Liver (tissue), 9 donors: ENCODE results near the gene POFUT2.

DNA sequence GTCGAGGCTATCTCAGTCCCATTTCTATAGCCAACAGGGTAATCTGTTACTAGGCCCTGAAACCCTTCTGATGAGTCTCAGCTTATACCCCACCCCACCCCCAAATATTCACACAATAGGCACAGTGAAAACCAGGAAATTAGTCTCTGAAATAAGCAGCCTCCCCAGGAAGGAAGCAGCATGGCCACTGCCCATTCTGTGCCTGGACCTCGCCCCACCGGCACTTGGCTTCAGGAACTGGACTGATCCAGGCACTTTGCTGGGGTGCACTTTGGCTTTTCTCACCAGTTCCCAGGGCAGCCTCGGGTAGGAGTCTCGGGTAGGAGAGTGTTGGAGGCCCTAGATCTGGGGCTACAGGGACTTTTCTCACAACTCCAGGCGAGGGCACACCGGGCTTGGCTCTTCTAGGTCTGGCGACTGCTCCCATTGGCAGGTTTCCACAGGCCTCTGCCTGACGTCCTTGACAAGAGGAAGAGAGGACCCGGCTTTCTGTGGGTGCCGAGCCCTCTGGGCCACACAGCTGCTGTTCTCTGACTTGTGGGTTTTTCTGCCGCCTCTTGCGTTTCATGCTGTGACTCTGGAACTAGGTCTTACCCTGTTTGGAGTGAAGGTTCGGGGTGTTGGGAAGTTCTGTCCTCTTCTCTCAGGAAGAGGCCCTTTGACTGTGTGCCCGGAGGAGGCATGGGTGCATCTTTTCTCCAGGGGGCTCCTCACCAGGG lies 18.7 kb downstream of the ADARB1 start:
- PRO-cap, 5 experiments: no peak in any of the 5 experiments
- RAMPAGE, long total RNA, 2 experiments: no peak in any of the 2 experiments
- RRBS: 41% methylated on average over 4 of the region's 15 CpGs

DNA sequence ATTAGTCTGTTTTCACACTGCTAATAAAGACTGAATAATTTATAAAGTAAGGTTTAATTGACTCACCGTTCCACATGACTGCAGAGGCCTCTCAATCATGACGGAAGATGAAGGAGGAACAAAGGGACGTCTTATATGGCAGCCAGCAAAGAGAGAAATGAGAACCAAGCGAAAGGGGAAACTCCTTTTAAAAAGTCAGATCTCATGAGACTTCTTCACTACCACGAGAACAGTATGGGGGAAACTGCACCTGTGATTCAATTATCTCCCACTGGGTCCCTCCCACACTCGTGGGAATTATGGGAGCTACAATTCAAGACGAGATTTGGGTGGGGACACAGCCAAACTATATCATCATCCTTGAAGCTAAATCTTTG lies 84.7 kb downstream of the ADARB1 start:
- PRO-cap, 5 experiments: no peak in any of the 5 experiments
- RAMPAGE, long total RNA, 2 experiments: no peak in any of the 2 experiments
- RRBS: no CpG with 5 or more reads among the region's 7 CpGs

GRCh38 chr21:45209144-45209398 lies 78.6 kb downstream of the POFUT2 start:
- PRO-cap, 5 experiments: no peak in any of the 5 experiments
- RAMPAGE, long total RNA, 2 experiments: no peak in any of the 2 experiments
- RRBS: no CpG with 5 or more reads among the region's 3 CpGs

DNA sequence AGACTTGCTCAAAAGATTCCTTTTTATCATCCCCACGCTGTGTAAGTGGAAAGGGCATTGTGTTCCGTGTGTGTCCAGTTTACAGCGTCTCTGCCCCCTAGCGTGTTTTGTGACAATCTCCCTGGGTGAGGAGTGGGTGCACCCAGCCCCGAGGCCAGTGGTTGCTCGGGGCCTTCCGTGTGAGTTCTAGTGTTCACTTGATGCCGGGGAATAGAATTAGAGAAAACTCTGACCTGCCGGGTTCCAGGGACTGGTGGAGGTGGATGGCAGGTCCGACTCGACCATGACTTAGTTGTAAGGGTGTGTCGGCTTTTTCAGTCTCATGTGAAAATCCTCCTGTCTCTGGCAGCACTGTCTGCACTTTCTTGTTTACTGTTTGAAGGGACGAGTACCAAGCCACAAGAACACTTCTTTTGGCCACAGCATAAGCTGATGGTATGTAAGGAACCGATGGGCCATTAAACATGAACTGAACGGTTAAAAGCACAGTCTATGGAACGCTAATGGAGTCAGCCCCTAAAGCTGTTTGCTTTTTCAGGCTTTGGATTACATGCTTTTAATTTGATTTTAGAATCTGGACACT lies 61.8 kb downstream of the POFUT2 start:
- PRO-cap, 5 experiments: no peak in any of the 5 experiments
- RAMPAGE, long total RNA, 2 experiments: no peak in any of the 2 experiments
- RRBS: no CpG with 5 or more reads among the region's 16 CpGs

DNA sequence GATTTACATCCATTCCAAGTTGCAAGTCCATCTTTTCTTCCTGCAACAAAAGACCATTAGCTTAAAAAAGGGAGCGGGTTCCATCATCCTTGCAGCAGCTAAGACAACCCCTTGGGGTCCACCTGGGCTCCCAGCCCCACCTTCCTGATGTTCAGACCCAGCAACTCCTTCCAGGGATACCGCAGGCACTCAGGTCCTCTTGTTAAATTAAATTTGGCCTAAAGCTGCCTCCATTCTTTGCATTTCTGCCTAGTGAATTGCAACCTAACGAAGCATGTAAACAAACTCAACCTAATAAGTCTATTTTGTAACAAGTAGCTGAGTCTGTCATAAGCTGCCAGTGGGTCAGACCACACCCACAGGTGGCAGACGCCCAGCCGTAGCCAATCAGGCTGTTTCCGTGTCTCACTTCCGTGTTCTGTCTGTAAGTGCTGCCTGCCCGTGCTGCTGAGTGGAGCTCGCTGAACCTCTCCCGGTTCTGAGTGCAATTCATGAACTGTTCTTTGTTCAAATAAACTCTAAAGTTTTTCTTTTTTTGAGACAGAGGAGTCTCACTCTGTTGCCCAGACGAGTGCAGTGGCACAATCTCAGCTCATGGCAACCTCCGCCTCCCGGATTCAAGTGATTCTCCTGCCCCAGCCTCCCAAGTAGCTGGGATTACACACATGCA lies 25.2 kb downstream of the POFUT2 start:
- PRO-cap, 5 experiments: peak in 3 of 5 experiments; most common plus-strand start position 414 of the sequence (in 1)
- RAMPAGE, long total RNA, 2 experiments: no peak in any of the 2 experiments
- RRBS: no CpG with 5 or more reads among the region's 13 CpGs

- PRO-cap, 5 experiments: peak in 5 of 5 experiments; most common plus-strand start chr21:45288082 (in 5); most common minus-strand start chr21:45287892 (in 2)
- RAMPAGE, long total RNA, 2 experiments: start-site peak on the plus strand in 1 of 2 experiments, at chr21:45288041-45288085 at its widest, 20 reads per replicate
- RRBS: 1% methylated on average over 49 of the region's 68 CpGs
These were observed at the start of gene POFUT2 for GRCh38 chr21:45287592-45288219. POFUT2 (minus strand) TSS chr21:45287895.

DNA sequence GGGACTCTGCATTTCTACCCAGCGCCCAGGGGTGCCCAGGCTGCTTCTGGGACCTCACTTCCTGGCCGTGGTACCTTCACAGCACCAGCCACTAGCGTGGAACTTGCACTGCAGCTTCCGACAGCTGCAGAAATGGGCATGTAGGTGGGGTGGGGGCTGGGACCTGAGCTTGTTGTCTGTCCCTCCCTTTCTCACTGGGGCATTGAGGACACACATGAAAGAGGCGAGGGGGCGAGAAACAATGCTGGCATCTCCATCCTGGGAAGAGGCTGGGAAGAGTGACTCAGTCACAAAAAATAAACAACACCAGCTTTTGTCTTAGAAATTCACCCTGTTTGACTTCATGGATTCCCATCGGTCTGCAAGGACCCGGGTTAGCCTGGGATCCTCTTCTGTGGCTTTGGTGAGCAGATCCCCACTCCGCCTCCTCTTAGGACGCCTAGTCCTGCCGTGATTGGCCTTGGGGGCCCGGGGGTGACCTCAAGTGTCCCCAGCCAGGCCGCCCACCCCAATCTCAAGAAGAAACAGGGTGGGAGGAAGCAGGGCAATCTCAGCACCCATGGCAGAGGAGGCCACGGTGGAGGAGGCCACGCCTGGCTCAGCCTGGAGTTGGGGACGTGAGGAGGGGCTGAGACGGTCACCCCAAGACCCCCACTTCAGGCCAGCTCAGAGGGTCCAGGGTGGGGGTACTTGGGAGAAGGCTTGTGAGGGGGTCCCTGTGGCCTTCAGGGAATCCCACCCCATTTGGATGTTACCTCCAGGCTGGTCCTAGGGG lies 29.9 kb upstream of the POFUT2 start:
- PRO-cap, 5 experiments: no peak in any of the 5 experiments
- RAMPAGE, long total RNA, 2 experiments: no peak in any of the 2 experiments
- RRBS: 76% methylated on average over 4 of the region's 17 CpGs

GRCh38 chr21:45324657-45325168 lies 37.0 kb upstream of the POFUT2 start:
- PRO-cap, 5 experiments: no peak in any of the 5 experiments
- RAMPAGE, long total RNA, 2 experiments: no peak in any of the 2 experiments
- RRBS: 61% methylated on average over 5 of the region's 19 CpGs

DNA sequence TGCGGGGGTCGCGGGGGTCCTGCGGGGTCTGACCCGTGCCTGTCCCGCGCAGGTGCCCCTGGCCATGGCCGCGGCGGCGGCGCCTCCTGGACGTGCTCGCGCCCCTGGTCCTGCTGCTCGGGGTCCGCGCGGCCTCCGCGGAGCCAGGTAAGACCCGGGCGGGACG lies 245 bp downstream of the COL18A1 start:
- PRO-cap, 5 experiments: no peak in any of the 5 experiments
- RAMPAGE, long total RNA, 2 experiments: no peak in any of the 2 experiments
- RRBS: no CpG with 5 or more reads among the region's 24 CpGs

- PRO-cap, 5 experiments: peak in 5 of 5 experiments; most common plus-strand start chr21:45405671 (in 3); most common minus-strand start chr21:45405576 (in 3)
- RAMPAGE, long total RNA, 2 experiments: no peak in any of the 2 experiments
- RRBS: 7% methylated on average over 1 of the region's 44 CpGs
These were observed 464 bp downstream of the COL18A1 start for GRCh38 chr21:45405493-45405764.

- PRO-cap, 5 experiments: no peak in any of the 5 experiments
- RAMPAGE, long total RNA, 2 experiments: no peak in any of the 2 experiments
- RRBS: no CpG with 5 or more reads among the region's 19 CpGs
These were observed 16.6 kb downstream of the COL18A1 start for GRCh38 chr21:45421419-45422154.

DNA sequence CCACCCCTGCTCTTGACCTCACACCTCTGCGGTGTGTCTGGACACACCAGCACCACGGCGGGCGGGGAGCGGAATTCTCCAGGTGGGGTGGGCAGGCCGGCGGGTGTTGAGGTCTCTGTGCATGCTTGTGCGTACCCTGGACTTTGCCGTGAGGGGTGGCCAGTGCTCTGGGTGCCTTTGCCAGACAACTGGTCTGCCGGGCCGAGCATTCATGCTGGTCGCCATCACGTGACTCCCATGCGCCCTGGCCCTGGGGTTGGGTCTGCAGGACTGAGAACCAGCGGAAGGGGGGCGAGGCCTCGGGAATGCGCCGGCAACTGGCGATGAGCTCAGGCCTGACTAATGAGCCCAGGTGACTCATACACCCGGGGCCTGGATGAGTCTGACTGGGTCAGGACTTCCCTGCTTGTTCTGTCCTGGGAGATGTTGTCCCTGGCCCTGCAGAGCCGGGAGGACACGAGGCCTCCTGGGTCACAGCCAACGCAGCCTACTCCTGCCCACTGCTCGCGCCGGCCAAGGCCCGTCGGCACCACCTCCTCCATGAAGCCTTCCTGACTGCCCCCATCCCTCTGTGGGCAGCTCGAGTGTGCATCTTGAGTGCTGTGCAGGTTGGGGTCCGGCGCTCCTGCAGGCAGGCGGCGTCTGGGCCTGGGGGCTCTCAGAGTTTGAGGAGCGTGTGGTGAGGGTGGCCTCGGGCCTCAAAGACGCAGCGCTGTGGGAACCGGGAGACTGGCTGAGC lies 22.7 kb downstream of the COL18A1 start:
- PRO-cap, 5 experiments: no peak in any of the 5 experiments
- RAMPAGE, long total RNA, 2 experiments: no peak in any of the 2 experiments
- RRBS: 51% methylated on average over 20 of the region's 39 CpGs

DNA sequence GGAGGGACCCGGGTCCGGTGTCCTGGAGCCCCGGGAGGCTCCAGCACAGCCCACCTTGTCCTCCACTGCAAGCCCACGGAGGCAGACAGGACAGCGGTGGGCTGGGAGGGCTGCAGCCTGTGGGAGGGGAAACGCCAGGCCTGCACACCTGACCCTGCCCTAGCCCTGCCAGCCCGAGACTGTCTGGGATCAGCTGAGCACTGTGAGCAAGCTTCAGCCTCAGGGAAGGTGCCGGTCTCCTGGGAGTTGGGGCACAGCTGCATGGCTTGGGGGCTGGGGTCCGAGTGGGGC lies 53.6 kb downstream of the COL18A1 start:
- PRO-cap, 5 experiments: no peak in any of the 5 experiments
- RAMPAGE, long total RNA, 2 experiments: no peak in any of the 2 experiments
- RRBS: 19% methylated on average over 2 of the region's 9 CpGs

DNA sequence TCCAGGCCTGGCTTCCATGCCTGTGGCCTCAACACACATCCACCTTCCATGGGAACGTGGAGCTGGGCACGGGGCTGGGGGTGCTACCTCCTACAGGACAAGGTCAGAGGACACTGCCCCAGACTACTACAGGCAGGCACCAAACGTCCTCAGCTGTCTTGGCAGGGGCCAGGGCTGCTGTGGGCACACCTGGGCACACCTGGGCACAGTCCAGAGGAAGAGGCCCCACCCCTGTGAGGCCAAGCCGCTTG lies 9.1 kb downstream of the SLC19A1 start:
- PRO-cap, 5 experiments: no peak in any of the 5 experiments
- RAMPAGE, long total RNA, 2 experiments: no peak in any of the 2 experiments
- RRBS: no CpG with 5 or more reads among the region's 4 CpGs

DNA sequence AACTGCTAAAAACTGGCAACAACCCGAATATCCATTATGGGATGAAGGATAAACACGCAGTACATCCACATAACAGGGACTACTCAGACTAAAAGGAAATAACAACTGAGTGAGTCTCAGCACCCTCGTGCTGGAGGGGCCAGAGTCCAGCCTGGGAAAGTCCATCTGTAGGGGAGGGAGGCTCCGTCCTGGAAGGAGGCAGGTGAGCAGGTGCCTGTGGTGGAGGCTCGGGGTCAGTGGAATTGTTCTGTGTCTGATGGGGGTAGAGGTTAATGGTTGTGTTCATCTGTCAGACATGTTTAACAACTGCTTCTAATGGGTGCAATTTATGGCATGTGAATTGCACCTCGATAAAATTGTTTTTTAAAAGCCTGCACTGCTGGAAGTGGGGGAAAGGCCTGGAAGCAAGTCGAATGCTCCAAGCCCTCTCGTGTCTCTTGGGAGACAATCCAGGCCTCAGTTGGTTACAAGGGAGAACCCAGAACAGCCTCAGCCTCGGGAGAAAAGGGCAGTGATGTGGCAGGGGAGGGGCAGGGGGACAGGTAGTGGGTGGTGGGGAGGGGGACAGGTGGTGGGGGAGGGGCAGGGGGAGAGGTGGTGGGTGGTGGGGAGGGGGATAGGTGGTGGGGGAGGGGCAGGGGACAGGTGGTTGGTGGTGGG lies 7.0 kb upstream of the SLC19A1 start:
- PRO-cap, 5 experiments: no peak in any of the 5 experiments
- RAMPAGE, long total RNA, 2 experiments: no peak in any of the 2 experiments
- RRBS: no CpG with 5 or more reads among the region's 9 CpGs

GRCh38 chr21:45562735-45563415 lies 20.6 kb upstream of the SLC19A1 start:
- PRO-cap, 5 experiments: no peak in any of the 5 experiments
- RAMPAGE, long total RNA, 2 experiments: no peak in any of the 2 experiments
- RRBS: no CpG with 5 or more reads among the region's 14 CpGs

GRCh38 chr21:45608655-45609301 lies 34.7 kb upstream of the PCBP3 start:
- PRO-cap, 5 experiments: no peak in any of the 5 experiments
- RAMPAGE, long total RNA, 2 experiments: no peak in any of the 2 experiments
- RRBS: no CpG with 5 or more reads among the region's 13 CpGs

DNA sequence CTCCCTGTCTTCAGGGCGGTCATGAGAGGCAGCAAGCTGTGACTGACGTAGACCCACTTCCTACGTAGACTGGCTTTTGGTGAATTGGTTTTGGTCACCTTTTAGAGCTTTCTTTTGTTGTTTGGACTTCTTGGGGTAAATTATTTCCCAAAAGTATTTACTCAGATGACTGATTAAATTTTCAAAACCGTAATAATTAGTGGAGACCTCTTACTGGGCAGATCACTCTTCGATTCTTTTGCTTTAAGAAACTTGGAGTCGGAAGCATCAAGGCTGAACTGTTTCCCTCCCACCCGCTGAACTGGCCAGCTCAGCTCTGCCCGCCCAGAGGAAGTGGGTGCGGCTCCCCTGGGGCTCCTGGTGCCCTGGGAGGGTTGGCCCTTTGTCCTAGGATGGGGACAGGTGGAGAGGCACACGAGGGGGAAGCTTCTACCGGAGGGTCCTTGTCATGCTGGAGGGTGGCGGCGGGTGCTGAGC lies 64.5 kb upstream of the COL6A1 start:
- PRO-cap, 5 experiments: no peak in any of the 5 experiments
- RAMPAGE, long total RNA, 2 experiments: no peak in any of the 2 experiments
- RRBS: 100% methylated on average over 3 of the region's 13 CpGs

- PRO-cap, 5 experiments: no peak in any of the 5 experiments
- RAMPAGE, long total RNA, 2 experiments: no peak in any of the 2 experiments
- RRBS: no CpG with 5 or more reads among the region's 2 CpGs
These were observed 43.7 kb downstream of the COL6A1 start for GRCh38 chr21:46025272-46025747.

DNA sequence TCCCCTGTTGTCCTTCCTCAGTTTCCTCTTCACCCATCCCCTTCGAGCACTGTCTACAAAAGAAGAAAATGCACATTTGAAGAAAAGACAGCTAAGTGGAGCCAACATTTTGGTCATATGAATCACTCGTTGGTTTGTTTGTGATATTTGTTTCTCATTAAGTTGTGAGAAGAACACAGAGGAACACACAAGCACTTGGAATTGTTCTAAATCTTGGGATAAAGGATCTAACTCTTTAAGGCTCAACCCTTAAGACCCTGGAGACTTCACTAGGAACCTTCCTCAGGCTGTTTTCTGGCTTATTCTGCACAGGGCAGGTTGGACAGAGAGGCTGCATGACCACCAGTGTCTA lies 35.4 kb upstream of the COL6A2 start:
- PRO-cap, 5 experiments: no peak in any of the 5 experiments
- RAMPAGE, long total RNA, 2 experiments: no peak in any of the 2 experiments
- RRBS: no CpG with 5 or more reads among the region's 2 CpGs